Cardiac atrium fibroblast (primary cell): ENCODE measurements around the genes ACTR6, ANO4 and UQCC6.

- RAMPAGE, long total RNA: no peak
These were observed 27.5 kb upstream of the ACTR6 start for GRCh38 chr12:100173048-100173616.

- RAMPAGE, long total RNA: no peak
These were observed at the start of gene ACTR6 for GRCh38 chr12:100200374-100201336. TSS of gene ACTR6 (plus strand) at chr12:100200815.

- RAMPAGE, long total RNA: no peak
These were observed at the start of gene ANO4 for GRCh38 chr12:100794308-100795172. TSS of gene ANO4 (plus strand) at chr12:100794776.

DNA sequence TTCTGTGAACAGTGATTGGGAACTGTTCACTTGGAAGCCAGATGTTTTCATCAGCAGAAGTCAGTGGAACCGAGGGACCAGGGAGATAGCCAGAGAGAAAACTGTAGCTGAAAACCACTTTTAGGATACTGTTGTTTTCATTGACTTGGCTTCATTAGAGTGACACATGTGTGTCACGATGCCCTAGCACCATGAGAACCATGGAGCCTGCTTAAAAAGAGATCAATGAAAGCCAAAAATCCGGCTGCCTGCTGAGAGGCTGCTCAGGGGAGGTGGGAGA is 192.1 kb downstream of the ANO4 start:
- RAMPAGE, long total RNA: no peak

- RAMPAGE, long total RNA: no peak
These were observed 11.8 kb downstream of the CHPT1 start for GRCh38 chr12:101708962-101709834.

- RAMPAGE, long total RNA: no peak
These were observed 15.0 kb downstream of the CHPT1 start for GRCh38 chr12:101712414-101712793.

- RAMPAGE, long total RNA: no peak
These were observed 20.5 kb downstream of the CHPT1 start for GRCh38 chr12:101717708-101718489.

GRCh38 chr12:101782675-101783260 is 43.5 kb upstream of the SYCP3 start:
- RAMPAGE, long total RNA: no peak

DNA sequence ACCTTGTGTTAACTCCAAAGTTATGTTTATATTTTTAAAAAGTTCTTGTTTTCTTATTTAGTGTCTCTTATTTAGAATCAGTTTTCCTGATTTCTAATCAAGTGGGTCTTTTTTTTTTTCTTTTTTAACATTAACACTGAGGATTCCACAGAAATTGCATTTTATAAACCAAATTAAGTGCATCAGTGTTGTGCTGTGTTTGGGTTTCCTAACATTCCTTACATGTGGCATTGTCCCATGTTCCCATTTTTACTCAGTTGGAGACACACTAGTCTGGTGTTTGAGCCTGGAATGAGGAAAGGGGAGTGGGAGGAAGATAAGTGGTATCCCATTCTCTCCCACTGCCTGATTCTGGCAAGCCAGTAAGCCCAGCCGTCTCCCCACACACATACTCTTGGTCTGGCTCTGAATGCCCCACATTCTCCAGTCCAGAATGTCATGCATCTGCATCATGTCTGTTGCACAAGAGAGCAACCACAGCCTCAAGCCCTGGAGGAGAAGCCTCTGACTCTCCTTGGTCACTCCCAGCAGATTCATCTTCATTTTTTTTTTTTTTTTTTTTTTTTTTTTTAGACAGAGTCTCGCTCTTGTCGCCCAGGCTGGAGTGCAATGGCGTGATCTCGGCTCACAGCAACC is 47.9 kb downstream of the DRAM1 start:
- RAMPAGE, long total RNA: no peak

DNA sequence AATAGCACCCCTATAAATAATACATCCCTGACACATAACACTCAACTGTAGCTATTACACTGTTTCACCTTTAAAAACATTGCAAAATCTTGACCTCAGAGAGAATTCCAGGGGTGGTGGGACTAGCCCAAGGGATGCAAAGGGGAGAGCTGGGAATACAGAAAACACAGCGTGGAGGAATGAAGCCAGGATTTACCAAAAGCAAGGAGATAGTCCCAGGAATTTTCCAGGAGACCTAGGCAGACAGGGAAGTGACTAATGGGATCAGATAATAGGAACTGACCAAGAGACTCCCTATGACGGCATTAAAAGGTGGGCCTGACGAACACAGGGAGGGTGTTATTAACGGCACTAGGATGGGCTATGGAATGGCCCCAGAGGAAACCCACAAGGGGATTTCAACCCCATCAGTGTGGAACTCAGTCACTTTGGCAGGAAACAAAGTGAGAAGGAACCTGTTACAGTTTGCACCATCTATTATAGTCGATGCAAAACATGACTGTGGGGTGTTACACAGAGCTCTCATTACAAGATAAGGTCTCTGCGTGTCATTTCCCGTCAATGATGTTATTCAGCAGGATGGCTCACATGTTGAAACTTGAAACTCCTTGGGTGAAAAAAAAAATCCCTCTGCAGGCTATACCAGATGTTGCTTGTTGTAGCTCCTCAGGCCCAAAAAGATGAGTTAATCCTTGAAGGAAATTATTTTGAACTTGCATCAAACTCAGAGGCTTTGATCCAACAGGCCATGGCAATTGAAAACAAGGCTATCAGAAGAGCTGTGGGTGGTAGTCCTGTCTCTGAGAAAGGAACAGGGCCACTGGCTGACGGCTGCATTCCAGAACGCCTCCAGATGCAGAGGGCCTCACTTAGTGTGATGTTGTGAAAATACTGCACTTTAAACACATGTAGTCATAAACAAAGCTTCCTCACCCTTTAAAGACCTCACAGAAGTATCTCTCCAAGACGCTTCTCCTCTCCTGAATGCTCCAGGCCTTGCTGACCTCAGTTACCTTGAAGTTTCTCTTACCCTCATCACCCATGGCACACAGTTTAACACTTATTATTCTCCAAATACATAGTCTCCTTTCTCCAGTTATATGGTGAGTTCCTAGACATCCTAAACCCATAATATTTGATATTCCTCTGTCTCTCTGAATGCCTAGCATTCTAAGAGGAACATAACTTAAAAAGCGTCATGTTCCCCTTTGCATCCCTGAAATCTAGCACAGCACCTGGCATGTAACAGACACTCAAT is 58.9 kb downstream of the DRAM1 start:
- RAMPAGE, long total RNA: no peak

DNA sequence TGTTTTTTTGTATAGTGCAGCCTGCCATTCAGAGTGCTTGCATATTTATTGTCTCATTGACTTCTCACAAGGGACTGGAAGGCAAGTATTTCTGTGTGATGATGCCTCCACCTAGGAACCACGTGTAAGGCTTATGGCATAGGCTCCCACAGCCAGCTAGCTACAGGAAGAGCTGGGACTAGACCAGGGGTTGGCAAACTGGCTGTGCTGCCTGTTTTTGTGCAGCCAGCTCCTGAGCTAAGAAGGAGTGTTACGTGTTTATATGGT is 970 bp downstream of the PARPBP start:
- RAMPAGE, long total RNA: no peak

DNA sequence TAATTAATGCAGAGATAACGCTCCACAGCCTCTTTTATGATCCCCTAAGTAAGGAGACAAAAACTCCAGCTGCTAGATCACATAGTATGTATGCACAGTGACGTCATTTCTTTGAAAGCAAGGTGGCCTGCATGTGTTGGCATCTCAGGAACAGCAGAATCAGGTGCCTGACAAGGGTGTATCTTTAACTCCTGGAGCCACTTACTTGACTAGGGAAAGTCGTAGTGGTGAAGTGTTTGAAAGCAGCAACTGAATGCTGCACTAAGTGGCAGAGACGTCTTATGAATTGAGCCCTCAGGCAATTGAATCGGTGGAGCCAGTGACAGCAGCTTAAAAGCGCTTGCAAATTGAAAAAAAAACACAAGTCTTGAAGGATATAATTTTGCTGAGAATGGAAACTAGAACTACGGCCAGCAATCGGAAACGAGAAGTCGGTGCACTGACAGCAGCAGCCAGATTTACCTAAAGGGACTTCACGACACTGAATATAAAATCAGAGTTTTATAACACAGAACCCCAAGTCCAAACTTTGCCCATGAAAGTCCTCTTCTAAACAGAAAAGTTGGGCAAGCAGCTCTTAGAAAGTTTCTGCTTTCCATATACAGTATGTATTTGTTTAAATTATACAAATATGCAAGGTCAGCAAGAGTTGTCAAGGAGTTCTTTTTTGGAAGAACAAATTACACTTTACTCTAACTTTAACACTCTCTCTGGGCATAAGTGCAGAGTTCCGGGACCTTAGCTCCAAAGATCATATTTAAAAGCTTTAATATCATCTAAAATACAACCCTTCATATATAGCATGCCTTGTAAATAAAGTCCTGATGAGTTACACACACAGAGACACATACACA is 1.1 kb downstream of the IGF1 start:
- RAMPAGE, long total RNA: no peak

DNA sequence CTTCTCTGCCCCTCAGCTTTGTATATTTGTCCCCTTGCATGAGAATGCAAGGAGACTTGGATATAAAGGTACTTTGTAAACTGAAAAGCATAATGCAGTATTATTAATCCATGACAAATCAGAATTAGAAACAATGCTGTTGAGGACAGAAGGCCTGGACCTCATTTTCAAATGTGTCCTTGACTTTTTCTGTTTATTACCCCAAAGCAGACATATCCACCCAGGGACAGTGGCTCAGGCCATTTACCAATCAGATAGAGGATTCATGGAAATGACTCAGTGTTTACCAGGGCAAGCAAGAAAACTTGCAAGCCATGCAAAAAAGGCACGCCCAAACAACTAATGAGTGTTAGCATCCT is 157.1 kb downstream of the ASCL1 start:
- RAMPAGE, long total RNA: no peak

- RAMPAGE, long total RNA: no peak
These were observed 226.7 kb downstream of the C12orf42 start for GRCh38 chr12:103269170-103269415.

DNA sequence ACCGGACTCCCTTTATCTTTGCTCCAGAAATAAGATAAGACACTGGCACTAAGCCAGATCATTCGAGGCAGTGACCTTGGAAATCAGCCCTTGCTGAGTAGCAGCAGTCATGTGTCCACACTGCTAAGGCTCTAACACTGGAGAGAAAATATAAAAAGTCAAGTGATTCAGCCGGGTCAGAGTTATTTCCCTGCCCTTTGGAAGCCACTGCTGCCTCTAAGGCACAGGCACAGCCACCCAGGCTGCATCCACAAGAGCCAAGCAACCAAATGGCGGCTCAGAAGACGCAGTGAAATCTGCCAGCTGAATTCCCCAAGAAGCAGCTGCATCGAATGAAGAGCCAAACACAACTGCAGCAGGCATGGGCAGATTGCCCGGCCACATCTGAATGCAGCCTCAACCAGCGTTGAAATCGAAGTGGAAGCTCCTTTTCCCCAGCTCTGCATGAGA is 40.7 kb downstream of the NT5DC3 start:
- RAMPAGE, long total RNA: no peak

GRCh38 chr12:103901803-103902213 is 28.4 kb upstream of the HSP90B1 start:
- RAMPAGE, long total RNA: no peak

DNA sequence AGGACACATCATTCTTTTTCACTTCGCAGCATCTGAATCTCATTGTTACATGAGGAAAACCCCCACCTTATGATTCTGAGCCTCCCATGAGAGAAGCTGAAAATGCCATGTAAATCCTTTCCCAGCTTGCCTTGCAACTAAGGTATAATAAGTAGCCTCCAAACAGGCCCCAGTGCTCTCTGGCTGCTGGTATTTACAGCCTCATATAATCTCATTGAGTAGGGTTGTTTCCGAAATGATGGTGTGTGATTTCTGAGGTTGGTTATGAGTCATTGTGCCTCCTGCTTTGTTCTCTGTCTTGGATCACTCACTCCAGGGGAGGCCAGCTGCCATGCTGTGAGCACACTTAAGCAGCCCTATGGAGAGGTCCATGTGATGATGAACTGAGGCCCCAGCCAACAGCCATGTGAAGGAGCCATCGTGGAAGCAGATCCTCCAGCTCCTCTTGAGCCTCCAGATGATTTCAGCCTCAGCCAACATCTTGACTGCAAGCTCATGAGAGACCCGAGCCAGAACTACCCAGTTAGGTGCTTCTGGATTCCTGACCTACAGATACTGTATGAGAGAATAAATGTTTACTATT is 4.9 kb upstream of the HSP90B1 start:
- RAMPAGE, long total RNA: no peak

GRCh38 chr12:103932096-103933127 is 2.2 kb downstream of the HSP90B1 start:
- RAMPAGE, long total RNA: no peak

GRCh38 chr12:103942964-103943431 is 12.8 kb downstream of the HSP90B1 start:
- RAMPAGE, long total RNA: no peak

DNA sequence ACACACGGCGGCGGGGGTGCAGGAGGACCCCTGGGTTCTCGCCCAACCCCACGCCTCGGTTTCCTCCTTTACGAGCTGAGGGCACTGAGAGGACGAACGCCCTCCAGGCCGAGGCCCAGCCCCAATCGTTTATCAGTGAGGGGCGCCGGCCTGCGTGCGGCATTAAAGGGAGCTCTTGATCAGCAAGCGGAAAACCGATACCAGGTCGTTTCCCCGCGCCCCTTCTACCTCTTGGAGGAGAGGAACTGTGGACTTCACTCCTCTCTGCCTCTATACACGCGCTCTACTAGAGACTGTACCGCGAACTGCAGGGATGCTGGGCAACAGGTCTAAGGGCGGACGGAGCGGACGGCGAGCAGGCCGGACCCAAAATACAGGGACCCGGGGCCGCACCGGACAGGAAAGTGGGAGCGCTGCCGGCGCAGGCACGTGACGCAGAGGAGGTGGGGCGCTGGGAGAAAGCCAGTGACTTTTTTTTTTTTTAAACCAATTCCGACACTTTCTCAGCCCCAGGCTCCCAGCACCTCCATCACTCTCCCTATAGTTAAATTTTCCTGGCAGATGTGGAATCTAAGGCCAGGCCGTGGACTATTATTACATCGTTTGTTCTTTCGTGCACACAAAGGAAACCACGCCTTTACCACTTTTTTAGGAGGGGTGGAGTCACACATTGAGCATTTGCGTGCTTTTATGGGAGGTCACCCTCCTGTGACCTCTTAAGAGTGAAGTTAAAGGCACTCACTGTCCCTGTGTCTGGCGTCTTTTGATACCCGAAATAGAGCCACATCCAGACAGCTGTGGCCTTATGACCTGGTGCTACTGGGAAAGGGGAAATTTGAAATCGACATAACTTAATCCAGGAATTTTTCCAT is at the start of gene UQCC6:
TSS of gene UQCC6 (minus strand) at position 375 of the 872 bp plus-strand sequence.
- RAMPAGE, long total RNA: start-site peak on the minus strand centred at position 335 of the sequence, 27 bp wide, 16 and 8 reads in 2 replicates